H9 (cell line): Measurements from ENCODE around the genes WBP11 and EPS8.

- PRO-cap, result no peak
These were observed 95.2 kb downstream of the ATF7IP start for GRCh38 chr12:14460430-14461280.

- PRO-cap, result no peak
These were observed 10.2 kb downstream of the WBP11 start for GRCh38 chr12:14793051-14793435.

DNA sequence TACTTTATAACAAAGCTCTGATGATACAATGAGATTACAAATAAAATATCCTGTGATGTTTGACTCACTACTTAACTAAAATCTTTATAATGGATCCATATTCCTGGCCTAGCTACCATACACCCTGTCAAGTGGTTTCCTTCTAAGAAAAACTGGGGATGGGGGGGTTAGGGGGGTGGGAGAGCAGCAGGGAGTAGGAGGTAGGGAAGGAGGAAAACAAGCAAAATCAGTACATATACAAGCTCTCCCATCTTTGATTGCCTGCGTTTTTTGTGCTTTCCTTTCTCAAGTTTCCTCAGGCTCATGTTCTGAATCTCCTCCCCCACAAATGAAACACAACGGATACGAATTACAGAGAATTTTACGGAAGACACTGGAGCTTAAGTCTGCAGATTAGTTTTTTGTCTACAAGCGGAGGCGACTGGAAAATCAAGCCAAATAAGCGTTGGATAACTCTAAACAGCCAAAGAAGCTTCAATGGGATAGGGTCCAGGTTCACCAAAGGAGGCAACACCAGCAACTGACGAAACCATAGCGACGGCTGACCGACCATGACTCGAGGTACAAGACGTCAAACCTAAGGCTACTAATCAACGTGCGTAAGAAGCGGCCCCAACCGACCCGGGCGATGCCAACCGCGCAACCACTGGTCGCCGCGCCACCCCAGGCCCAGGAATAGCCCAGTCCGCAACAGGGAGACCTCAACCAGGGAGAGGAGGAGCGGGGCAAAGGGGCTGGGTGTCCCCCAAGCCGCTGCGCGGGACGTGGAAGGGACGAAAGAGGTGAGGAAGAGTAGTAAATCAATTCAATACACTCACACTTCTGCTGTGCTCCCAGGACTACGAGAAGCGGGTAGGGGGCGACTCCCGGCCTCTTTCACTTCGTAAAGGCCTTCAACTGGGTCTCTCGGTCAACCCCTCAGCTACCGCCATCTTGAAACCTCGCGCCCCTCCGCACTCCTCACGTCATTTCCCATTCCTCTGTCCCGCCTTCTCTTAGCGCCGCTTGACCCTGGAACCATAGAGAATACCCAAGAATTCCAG lies at the start of gene WBP11:
WBP11 (minus strand) TSS at position 945 of the 1,043 bp plus-strand sequence.
- PRO-cap, result bidirectional peak, plus-strand start at position 477 of the sequence, minus-strand start at position 522 of the sequence; bidirectional peak, plus-strand start at position 708 of the sequence, minus-strand start at position 648 of the sequence; bidirectional peak, plus-strand start outside the sequence, minus-strand start at position 943 of the sequence

DNA sequence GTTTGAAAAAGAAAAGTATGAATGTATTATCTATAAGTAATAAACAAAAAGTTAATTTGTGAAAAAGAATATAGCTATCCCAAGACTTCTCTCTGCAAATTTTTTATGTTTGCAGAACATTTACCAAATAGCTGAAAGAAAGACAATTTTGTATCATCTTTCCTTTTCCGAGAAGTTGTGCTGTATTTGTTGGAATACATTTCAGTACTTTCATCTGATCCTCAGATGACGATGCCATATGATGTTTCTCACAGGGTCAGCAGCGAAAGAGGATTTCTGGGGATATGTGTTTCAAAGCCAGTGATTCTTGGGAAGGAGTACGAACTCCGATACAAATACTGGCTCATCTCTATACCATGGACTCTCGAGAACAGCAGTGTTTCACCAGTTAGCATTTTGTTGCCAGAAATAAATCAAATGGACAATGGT lies 10.7 kb upstream of the MGP start:
- PRO-cap, result no peak

GRCh38 chr12:14948762-14949144 lies 10.4 kb upstream of the ERP27 start:
- PRO-cap, result bidirectional peak, plus-strand start at chr12:14949003, minus-strand start at chr12:14948908

DNA sequence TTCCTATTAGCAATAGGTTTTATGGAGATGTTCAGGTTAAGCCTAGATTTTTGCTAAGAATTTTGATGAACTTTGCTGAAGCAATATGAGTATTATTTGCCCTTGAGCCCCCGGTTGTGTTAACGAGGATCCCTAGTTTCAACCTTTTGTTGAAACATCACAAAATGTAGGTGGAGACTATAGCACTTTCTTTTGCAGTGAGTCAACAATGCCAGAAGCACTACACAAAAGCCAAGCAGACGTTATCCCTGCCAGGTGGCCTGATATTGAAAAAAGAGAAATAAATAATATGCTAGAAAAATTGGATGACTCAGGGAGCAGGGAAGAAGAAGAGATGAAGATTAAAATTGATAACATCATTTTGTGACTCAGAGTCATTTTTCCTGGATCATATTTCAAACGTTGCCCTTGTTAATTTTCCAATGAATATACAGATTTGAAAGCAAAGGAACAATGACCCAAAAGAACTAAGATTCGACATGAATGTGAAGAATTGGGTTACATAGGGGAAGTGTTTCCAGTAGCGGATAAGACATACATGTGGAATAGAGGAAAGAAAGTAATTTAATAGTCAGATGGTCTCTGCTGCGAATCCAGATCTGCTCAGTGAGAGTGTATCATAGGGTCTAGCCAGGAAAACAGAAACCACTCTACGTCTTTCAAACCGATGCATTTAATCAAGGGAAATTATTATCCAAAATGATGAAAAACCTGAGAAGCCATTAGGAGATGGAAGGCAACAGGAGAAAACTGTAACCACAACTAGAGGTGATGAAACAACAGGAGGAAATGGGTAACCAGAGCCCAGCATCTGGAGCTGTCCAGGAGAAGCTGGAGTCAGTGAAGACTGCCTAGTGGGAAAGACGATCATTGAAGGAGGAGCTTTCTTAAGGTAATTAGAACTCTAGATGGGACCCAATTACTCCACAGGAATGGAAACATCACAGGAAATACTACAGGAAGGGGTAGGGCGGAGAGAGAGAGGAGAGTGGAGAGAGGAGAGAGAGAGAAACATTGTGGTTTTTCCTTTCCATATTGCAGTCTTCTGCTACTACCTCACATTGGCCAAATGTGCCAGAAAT lies 57.9 kb downstream of the RERG start:
- PRO-cap, result no peak

GRCh38 chr12:15165349-15165535 lies 56.0 kb downstream of the RERG start:
- PRO-cap, result no peak

GRCh38 chr12:15193624-15194407 lies 27.4 kb downstream of the RERG start:
- PRO-cap, result no peak

GRCh38 chr12:15629006-15629847 lies 160.0 kb downstream of the EPS8 start:
- PRO-cap, result no peak

DNA sequence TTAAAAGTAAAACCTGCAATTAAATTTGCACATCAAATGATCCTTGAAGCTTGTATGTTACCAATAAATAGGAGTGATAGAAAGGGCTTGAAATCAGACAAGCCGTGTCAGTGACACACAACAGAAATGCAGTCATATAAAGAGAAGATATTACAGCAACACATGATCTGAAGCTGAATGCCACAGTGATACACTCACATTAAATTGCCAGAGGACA lies 69.9 kb downstream of the EPS8 start:
- PRO-cap, result no peak

- PRO-cap, result no peak
These were observed 42.6 kb downstream of the EPS8 start for GRCh38 chr12:15746288-15747335.

- PRO-cap, result no peak
These were observed 8.6 kb downstream of the EPS8 start for GRCh38 chr12:15780603-15780921.

GRCh38 chr12:15788926-15789979 lies at the start of gene EPS8:
Gene EPS8, minus strand, starts transcription at chr12:15789388.
- PRO-cap, result bidirectional peak, plus-strand start at chr12:15789022, minus-strand start at chr12:15789008; bidirectional peak, plus-strand start at chr12:15789600, minus-strand start at chr12:15789381

DNA sequence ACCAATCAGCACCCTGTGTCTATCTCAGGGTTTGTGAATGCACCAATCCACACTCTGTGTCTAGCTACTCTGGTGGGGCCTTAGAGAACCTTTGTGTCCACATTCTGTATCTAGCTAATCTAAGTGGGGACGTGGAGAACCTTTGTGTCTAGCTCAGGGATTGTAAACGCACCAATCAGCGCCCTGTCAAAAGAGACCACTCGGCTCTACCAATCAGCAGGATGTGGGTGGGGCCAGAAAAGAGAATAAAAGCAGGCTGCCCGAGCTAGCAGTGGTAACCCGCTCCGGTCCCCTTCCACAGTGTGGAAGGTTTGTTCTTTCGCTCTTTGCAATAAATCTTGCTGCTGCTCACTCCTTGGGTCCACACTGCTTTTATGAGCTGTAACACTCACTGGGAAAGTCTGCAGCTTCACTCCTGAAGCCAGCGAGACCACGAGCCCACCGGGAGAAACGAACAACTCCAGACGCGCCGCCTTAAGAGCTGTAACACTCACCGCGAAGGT lies 146.9 kb downstream of the DERA start:
- PRO-cap, result no peak

GRCh38 chr12:16350024-16350335 lies 2.5 kb downstream of the MGST1 start:
- PRO-cap, result no peak

GRCh38 chr12:16359653-16360149 lies 12.3 kb downstream of the MGST1 start:
- PRO-cap, result no peak

DNA sequence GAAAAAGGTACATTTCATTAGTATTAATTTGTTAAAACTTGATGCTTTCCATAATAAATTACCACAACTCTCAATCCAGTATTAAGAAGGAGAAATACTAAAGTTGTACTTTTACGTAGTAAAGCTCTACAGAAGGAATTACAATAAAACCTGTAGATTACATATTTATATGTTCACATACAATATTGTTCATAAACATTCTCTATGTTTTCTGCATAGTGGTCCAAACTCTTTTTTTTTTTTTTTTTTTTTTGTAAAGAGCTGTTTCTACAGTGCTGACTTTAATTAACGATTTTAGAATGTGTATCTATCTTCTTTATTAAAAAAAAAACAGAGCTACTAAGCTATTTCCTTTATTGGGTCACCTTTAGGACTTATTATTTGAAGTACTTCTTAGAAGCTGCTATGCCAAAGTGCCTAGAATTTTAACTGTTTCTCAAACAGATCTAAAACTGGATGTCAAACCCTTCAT lies 33.8 kb downstream of the LMO3 start:
- PRO-cap, result no peak

GRCh38 chr12:16600355-16601141 lies 5.4 kb downstream of the LMO3 start:
- PRO-cap, result no peak

GRCh38 chr12:17008204-17008787 lies 402.3 kb upstream of the LMO3 start:
- PRO-cap, result no peak

GRCh38 chr12:17574748-17575077 lies 515.3 kb downstream of the RERGL start:
- PRO-cap, result no peak